ENCODE data around the genes IHO1, C3orf62, CAMKV, GNAI2, HYAL1 and TMEM115.

GRCh38 chr3:48919627-48920289 is 1.1 kb downstream of the ARIH2 start:
- PRO-cap: unidirectional peak, minus-strand start at chr3:48919954

DNA sequence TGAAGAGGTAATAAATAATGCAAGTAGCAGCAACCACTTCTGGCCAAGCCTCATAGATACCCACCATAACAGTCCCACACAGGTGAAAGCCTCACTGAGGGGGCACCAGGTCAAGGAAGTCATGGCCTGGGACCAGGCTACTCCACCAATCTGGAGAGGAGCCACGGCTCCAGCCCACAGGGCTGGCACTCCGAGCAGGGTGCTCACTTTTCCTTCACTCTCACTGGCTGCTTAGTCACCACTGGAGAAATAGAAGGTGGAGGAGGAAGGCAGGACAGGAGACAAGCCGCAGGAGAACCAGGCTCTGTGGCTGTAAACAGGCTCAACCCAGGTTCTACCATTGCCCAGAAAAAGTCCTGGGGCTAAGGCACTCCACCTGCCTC is 1.2 kb downstream of the USP19 start:
- PRO-cap: no peak

DNA sequence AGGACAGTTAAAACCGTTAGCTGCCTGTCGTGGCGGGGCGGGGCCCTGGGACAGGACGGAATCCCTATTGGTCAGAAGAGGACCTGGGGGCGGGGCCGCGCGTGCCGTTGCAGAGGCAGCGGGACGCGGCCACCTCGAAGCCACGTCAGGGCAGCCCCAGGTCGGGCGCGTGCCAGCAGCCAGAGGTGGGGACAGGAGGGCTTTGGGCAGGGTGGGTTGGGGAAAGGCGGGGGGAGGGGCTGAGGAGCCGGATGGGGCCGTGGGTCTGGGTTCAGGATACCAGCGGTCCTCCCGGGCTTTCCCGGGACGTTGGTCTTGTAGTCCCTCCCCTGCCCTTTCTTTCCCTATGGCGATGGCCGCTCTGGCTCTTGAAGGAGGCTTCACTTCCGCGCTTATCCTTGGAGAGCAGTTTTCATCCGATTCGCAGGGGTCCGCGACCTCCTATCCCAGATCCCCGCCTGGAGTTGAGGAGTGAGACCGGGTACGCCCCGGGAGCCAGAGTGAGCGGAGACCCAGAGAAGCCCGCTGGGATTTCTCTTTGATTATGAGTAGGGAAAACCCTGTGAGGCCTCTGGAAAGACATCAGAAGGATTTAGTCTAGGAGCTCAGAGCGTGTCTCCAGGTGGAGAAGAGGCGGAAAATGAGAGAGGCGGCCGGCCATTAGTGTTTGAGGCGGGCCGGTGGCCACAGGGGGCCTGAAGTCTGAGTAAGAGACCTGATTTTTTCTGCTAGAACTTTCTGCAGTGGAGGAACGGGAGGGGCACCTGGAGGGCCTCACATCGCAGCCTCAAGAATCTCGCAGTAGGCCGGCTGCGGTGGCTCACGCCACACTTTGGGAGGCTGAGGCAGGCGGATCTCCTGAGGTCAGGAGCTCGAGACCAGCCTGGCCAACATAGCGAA is at the start of gene IHO1:
Gene IHO1, plus strand, starts transcription at position 110 of the 900 bp plus-strand sequence.
- PRO-cap: bidirectional peak, plus-strand start at position 112 of the sequence, minus-strand start outside the sequence

- PRO-cap: no peak
Observed at GRCh38 chr3:49221893-49222294, 22.6 kb downstream of the IHO1 start.

DNA sequence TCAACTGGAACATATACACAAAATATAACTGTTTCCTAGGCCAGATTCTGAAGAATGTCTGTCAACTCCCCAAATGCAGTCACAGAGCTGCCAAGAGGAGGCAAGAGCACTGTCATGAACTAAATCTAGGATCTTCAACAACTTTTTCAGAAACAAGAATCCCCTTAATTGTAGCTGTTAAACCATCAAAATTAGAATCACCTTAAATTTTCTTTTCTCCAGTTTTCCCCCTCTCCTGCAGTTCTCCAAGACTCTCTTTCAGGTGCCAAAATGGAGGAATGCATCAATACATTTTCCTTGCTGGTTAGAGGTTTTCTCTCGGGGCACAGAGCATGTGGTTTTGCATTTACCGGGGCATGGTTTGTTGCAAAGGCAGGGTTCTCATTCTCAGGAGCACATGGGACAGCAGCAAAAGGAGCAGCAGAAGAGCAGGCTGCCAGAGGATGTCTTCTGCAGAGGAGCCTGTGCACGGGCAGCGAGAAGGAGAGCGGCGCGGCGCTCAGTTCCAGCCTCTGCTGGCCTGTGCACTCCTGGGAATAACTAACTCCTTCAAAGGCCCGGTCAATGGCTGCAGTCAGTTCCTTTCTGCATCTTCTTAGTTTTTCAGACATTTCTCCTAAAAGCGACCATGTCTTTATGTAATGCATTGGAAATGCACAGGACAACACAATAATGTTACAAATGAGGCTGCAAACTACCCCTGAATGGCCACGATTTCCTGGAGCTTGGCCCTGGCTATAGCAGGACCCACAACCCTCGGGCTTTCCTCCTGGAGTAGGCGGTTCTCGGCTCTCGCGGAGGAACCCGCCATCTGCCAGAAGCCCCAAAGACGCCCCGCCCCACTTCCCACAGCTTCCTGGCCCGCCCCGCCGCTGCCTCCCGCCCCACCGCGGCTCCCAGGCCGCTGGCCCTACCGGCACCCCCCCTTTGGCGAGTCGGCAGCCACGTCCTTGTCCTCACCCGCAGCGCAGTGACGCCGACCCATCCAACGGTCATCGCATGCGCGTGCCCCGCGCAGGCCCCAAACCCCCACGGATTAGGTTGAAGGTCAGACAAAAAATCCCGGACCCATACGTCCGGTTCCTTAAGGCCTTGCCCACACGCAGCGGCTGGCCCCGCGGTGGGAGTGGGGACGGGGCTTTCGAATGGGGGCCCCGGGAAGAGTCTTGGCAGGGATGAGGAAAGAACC is at the start of gene C3orf62:
Gene C3orf62, minus strand, starts transcription at position 1,007 of the 1,189 bp plus-strand sequence.
- PRO-cap: bidirectional peak, plus-strand start at position 941 of the sequence, minus-strand start at position 793 of the sequence; bidirectional peak, plus-strand start at position 1,071 of the sequence, minus-strand start at position 1,035 of the sequence

- PRO-cap: no peak
Observed at GRCh38 chr3:49368186-49368696, 10.1 kb upstream of the GPX1 start.

DNA sequence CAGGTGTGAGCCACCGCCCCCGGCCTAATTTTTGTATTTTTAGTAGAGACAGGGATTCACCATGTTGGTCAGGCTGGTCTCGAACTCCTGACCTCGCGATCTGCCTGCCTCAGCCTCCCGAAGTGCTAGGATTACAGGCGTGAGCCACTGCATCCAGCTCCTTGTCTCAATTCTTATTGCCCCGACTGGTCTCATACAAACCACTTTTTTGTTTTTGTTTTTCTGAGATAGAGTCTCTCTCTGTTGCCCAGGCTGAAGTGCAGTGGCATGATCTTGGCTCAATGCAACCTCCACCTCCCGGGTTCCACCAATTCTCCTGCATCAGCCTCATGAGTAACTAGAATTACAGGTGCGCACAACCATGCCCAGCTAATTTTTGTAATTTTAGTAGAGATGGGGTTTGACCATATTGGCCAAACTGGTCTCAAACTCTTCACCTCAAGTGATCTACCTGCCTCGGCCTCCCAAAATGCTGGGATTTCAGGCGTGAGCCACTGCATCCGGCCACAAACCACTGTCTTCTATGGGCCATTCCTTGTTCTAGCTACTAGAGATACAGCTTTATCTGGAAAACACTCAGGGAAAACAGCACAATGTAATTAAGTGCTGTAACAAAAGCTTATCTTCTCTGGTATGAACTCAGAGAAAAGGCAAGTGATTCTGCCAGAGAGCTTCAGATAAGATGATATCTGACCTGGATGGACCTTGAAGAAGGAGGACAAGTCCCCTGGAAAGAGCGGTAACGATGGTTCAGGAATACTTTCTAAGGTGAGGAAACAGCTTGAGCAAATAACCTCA is 17.4 kb downstream of the RHOA start:
- PRO-cap: no peak

GRCh38 chr3:49465456-49466214 is 4.4 kb upstream of the DAG1 start:
- PRO-cap: no peak

GRCh38 chr3:49869531-49870088 is at the start of gene CAMKV:
CAMKV (minus strand) TSS chr3:49869906.
- PRO-cap: no peak

DNA sequence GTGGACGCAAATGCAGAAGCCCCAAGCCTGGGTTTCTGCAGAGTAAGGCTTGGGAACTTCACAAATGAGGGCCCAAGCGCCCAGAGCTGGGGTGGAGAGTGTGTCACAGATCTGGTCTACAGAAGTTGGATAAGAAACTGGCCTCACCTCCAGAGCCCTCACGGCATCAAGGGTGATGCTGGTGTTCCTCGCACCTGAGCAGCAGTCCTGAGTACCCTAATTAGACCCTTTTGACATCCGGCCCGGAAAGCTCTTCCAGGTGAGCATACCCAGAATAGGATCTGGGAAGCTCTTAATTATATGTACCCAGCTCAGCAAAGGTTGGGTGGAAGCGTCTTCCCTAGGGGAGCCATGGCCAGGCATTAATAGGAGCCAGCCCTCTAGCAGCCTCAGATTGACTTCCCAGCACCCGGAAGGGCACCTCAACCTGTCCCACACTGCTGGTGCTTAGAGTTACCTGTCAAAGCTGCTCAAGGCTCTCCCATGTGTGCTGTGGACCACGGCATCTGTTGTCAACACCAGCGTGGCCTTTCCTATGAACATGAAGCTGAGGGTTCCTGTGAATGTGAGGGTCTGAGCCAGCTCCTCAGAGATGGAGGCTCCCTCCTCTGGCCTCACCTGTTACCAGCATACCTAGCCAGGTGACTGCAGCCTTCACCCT is 31.9 kb downstream of the RBM5 start:
- PRO-cap: no peak

- PRO-cap: bidirectional peak, plus-strand start at chr3:50156949, minus-strand start at chr3:50156956; bidirectional peak, plus-strand start at chr3:50157418, minus-strand start at chr3:50157283
Observed at GRCh38 chr3:50156685-50157742, 1.9 kb downstream of the SEMA3F start.

GRCh38 chr3:50201561-50202362 is 3.3 kb upstream of the SLC38A3 start:
- PRO-cap: no peak

- PRO-cap: bidirectional peak, plus-strand start at chr3:50236212, minus-strand start at chr3:50235801
Observed at GRCh38 chr3:50235488-50236731, at the start of gene GNAI2. GNAI2 (plus strand) TSS chr3:50236204.

GRCh38 chr3:50260749-50261158 is 8.2 kb upstream of the SEMA3B start:
- PRO-cap: no peak

GRCh38 chr3:50261308-50262120 is 7.4 kb upstream of the SEMA3B start:
- PRO-cap: no peak

- PRO-cap: no peak
Observed at GRCh38 chr3:50287214-50287627, 5.0 kb downstream of the IFRD2 start.

GRCh38 chr3:50302832-50304005 is at the start of gene HYAL1:
HYAL1 (minus strand) TSS chr3:50303574.
- PRO-cap: bidirectional peak, plus-strand start at chr3:50303814, minus-strand start at chr3:50303593

GRCh38 chr3:50333490-50334263 is 5.7 kb upstream of the TUSC2 start:
- PRO-cap: bidirectional peak, plus-strand start at chr3:50334127, minus-strand start at chr3:50333826

GRCh38 chr3:50350356-50350545 is 324 bp downstream of the NPRL2 start:
- PRO-cap: no peak

DNA sequence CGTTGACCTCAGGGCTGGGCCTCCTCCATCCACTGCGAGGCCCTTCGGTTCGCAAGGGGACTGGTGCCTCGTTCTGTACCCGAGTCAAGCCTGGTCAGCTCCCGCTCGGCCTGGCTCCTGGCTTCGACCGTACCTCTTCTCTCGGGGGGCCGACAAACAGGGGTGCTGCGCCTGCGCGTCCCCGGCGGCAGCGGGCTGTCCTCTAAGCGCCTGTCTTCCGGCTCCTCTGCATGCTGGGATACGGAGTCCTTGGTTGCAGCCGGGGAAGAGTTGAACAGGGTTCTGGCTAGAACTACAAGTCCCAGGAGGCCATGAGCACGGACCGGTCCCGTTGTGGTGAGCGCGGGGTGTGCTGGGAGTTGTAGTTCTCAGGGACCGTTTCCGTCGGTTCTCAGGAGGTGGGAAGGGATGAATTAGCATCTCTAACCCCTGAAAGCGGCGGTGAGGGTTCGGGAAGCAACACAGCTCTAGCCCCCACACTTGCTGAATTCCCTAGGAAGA is at the start of gene TMEM115:
Gene TMEM115, minus strand, starts transcription at position 164 of the 501 bp plus-strand sequence.
- PRO-cap: bidirectional peak, plus-strand start at position 293 of the sequence, minus-strand start at position 131 of the sequence

Data from fallopian tube (tissue), 1 donor.